Right lobe of liver (tissue), 4 donors: ENCODE measurements around a stretch of chr16.

GRCh38 chr16:78454862-78455615 lies 355.6 kb downstream of the WWOX start:
- PRO-cap, 4 experiments: no peak in any of the 4 experiments
- RAMPAGE, long total RNA, 2 experiments: no peak in any of the 2 experiments

DNA sequence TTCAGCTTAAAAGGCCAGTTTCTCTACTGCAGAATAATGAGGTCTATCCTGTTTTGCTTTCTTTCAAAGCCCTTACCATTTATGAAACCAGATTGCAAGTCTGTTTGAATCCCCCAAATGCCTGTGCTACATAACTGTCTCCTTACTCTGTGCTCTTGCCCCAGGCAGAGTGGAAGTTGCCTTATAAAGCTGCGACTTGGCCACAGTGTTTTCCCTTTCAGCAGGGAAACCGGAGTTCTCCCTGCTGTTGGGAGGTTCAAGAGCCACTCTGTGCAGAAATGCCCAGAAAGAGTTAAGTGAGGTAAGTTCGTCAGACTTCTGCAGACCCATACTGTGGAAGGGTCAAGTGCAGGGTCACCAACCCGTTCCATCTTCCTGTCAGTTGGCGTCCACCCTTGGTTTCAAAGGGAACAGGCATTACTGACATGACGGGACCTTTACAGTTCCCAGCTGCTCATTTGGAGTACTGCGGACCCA lies 508.9 kb downstream of the WWOX start:
- PRO-cap, 4 experiments: no peak in any of the 4 experiments
- RAMPAGE, long total RNA, 2 experiments: no peak in any of the 2 experiments

DNA sequence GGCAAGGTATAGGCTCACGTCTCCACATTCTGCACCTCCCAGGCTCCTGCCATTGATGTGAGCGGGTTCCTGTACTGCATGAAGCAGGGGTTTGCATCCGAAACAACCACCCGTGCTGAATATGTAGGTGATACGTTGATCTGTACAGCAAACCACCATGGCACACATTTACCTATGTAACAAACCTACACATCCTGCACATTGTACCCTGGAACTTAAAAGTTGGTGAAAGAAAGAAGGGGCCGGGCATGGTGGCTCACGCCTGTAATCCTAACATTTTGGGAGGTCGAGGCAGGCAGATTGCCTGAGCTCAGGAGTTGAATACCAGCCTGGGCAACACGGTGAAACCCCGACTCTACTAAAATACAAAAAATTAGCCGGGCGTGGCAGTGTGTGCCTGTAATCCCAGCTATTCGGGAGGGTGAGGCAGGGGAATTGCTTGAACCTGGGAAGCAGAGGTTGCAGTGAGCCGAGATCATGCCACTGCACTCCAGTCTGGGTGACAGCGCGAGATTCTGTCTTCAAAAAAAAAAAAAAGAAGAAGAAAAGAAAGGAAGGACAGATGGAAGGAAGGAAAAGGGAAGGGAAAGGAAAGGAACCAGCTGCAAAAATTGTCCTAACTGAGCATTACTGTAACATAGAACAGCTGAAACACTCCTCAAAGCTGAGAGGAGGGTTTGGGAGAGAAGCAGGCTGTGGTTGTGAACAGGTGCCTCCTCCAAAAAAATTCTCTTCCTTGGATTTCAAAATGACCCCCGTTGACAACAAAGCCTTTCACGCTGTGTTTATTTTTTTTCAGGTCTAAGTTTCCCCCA lies 541.2 kb downstream of the WWOX start:
- PRO-cap, 4 experiments: no peak in any of the 4 experiments
- RAMPAGE, long total RNA, 2 experiments: no peak in any of the 2 experiments

DNA sequence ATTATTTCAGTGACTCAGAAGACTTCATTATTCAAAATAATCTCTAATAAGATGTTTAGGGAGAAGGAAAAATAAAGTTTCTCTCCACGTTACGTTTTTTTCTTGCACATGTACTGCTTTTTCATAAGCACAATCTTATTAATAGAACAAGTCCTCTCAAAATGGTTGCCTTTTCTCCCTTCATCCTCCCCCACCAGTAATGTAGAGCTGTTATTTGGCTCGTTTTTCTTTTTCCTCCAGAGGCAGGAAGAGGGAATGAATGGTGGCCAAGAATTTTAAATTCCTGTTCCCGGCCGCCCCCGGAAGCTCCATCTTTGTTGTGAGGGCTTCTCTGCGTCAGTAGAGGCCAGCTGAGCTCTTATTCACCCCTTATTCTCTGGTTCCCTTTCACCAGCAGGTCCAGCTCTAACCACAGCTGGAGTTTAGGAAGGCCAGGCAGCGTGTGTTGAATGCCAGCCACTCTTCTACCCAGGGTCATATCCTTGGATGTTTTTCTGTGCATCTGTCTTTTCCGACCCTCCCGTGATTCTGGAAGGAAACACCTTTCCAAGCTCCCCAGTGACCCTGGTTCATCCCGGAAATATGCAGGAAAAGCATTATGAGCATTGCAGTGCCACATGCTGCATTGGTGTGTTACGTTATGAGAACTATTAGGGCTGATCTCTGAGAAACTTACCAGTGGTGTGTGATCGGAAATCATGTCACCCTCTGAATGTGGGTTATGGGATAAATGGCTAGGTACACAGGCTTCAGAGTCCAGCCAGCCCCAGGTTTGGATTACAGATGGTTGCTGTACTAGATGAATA lies 570.5 kb downstream of the WWOX start:
- PRO-cap, 4 experiments: no peak in any of the 4 experiments
- RAMPAGE, long total RNA, 2 experiments: no peak in any of the 2 experiments

- PRO-cap, 4 experiments: no peak in any of the 4 experiments
- RAMPAGE, long total RNA, 2 experiments: no peak in any of the 2 experiments
Measured at GRCh38 chr16:78827916-78828456, 728.5 kb downstream of the WWOX start.

DNA sequence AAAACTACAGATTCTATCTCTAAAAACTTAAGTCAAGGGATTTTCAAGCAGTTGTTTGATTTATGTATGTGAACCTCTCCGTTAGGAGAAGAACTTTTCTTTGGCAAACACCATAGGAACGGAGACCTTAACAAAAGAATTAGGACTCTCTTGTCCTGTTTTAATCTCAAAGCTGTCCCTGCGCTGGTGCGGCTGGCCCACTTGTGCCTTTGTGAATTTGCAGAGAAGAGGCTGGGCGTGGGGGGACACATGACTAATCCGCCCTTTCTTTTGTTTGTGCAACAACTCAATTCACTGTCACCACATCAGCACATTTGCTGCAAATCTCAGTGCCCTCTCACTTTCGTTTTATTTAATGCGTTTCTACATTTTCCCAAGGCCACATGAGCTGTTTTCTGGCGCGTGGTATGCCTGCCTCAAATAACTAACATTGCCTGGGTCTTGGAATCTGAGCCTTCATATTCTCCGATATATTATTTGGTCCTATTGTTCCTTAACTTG lies 642.9 kb downstream of the MAF start:
- PRO-cap, 4 experiments: no peak in any of the 4 experiments
- RAMPAGE, long total RNA, 2 experiments: no peak in any of the 2 experiments

DNA sequence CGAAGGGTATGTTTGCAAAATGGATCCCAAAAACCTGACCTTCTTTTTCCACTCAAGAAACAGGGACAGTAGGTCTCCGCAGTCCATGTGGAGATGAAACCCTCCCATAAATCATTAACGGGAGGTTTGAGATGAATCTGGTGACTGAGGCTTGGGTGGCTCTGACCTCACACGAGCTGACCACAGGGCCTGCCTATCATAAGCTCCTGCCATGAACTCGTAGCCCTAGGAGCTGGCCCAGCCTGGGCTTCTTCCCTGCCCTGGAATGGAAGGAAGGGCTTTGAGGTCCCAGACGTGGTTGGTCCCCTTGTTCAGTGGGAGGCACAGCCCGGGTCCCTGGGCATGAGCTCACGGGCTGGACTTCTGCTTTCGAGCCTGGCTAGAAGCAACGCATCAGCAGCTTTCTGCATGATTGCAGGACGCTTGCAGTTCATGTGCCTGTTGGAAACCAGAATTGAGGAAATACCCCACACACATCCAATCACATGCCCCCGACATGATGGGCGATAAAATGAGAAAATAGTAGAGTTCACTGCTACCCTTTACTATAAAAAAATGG lies 293.4 kb downstream of the MAF start:
- PRO-cap, 4 experiments: peak in 3 of 4 experiments; most common minus-strand start position 267 of the sequence (in 3)
- RAMPAGE, long total RNA, 2 experiments: no peak in any of the 2 experiments

DNA sequence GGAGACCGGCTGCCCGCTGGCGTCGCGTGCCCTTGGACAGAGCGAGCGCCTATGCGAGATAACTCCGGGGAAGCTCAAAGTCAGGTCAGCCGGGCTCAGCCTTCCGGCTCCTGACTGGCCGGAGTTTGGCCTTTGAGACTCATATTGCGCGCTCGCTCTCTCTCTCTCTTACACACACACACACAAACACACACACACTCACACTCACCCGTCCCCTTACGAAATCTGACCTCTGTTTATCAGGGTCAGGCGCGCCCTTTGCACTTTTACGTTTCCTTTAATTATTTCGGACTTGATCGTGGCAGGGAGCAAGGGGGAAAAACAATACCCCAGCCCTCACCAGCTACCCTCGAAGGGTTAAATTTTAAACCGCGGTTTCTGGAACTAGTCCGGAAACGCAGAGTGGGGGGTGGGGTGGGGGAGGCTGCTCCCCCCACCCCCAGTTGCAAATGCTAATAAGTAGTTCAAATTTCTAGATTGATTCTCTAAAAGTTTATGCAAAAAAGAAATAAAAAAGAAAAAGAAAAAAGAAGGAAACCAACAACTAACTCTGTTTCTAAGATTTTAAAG lies 1.0 kb upstream of the MAF start:
- PRO-cap, 4 experiments: peak in 4 of 4 experiments; most common plus-strand start position 113 of the sequence (in 1); most common minus-strand start position 116 of the sequence (in 3)
- RAMPAGE, long total RNA, 2 experiments: start-site peak on the plus strand in 1 of 2 experiments, centred at position 429 of the sequence, 8 reads per replicate

GRCh38 chr16:79844933-79845540 lies 244.5 kb upstream of the MAF start:
- PRO-cap, 4 experiments: no peak in any of the 4 experiments
- RAMPAGE, long total RNA, 2 experiments: no peak in any of the 2 experiments

- PRO-cap, 4 experiments: peak in 2 of 4 experiments; most common plus-strand start chr16:80407789 (in 2); most common minus-strand start chr16:80407393 (in 1)
- RAMPAGE, long total RNA, 2 experiments: no peak in any of the 2 experiments
Measured at GRCh38 chr16:80407206-80407903, 133.4 kb upstream of the DYNLRB2 start.

- PRO-cap, 4 experiments: no peak in any of the 4 experiments
- RAMPAGE, long total RNA, 2 experiments: no peak in any of the 2 experiments
Measured at GRCh38 chr16:80656865-80657140, 116.0 kb downstream of the DYNLRB2 start.

GRCh38 chr16:80900158-80901120 lies 96.0 kb upstream of the CDYL2 start:
- PRO-cap, 4 experiments: peak in 1 of 4 experiments; most common plus-strand start chr16:80900569 (in 1); most common minus-strand start chr16:80900334 (in 1)
- RAMPAGE, long total RNA, 2 experiments: no peak in any of the 2 experiments

GRCh38 chr16:80981056-80981595 lies 25.6 kb downstream of the CMC2 start:
- PRO-cap, 4 experiments: peak in 1 of 4 experiments; most common plus-strand start chr16:80981337 (in 1); most common minus-strand start chr16:80981259 (in 1)
- RAMPAGE, long total RNA, 2 experiments: no peak in any of the 2 experiments

DNA sequence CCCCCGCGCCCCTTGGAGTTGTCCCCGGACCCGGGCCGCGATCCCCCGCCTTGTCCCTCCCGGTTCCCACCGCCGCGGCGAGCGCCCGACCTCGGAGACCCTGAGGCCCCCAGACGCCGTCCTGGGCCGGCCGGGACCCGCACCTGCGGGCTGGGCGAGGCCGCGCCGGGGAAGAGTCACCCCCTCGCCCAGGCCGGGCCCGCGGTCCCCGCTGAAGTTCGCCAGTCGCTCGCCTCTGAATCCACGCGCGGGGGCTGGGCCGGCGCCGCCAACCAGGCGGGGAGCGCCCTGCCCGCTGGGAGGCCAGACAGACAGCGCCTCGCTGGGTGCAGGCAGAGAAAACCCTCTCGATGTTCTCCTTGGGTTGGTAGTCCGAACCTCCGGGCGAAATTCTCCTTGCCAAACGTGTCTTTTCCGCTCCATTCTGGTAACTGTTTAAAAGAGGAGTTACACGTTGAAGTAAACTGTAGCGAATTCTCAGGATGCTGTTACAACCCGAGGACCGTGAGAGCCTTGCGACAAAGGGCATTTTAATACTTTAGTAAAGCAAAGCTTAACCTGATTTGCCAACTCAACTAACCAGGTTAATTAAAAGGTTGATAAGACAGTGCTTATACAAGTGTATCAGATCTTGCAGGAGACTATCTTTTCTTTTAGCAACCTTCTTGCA lies 878 bp downstream of the GAN start:
- PRO-cap, 4 experiments: peak in 4 of 4 experiments; most common plus-strand start position 310 of the sequence (in 2); most common minus-strand start position 231 of the sequence (in 2)
- RAMPAGE, long total RNA, 2 experiments: no peak in any of the 2 experiments

DNA sequence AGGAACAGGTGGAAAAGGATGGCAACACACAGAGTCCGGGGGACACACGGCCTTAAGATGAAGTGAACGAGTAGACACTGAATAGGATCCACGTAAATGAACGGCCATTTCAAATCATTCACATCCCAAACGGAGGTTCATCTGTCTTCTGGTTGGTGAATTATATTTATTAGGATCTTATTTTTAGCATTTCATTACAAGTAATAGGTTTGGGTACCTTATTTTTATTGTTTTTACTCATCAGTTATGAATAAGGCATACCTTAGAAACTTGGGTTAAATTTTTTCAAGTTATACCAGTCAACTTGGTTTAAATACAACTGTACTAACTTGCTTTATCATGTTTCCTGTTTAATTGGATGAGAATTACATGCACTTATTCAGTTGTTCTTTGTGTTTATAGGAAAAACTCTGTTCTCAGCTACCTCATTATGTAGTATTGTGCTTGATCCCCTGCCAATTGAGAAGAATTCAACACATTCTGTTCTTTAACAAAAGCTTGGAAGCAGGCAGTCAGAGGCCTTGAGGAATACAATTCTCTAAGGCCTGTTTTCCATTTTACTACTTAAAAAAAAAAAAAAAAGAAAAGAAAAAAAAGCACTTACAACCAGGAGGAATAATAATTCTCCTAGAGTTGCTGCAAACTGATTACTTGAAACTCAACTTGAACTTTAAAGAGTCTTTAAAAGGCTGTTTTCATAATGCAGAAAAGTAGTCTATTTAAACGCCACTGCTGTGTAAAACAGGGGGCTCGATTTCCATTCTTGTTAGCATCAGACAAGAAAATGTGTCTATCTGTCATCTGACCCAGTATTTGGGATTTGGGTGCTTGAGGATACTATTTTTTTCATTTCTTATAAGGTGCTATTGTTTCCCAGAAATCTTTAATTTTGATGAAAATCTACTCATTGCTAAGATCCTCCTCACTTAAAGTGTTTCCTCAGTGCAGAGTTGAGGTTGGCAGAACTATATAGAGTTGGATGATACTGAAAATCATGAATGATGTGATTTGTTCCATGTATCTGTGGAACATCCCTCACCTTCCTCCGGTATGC lies 60.5 kb upstream of the CMIP start:
- PRO-cap, 4 experiments: no peak in any of the 4 experiments
- RAMPAGE, long total RNA, 2 experiments: no peak in any of the 2 experiments

- PRO-cap, 4 experiments: no peak in any of the 4 experiments
- RAMPAGE, long total RNA, 2 experiments: no peak in any of the 2 experiments
Measured at GRCh38 chr16:81437702-81438230, 6.8 kb upstream of the CMIP start.

- PRO-cap, 4 experiments: peak in 4 of 4 experiments; most common plus-strand start chr16:81457066 (in 2); most common minus-strand start chr16:81457042 (in 4)
- RAMPAGE, long total RNA, 2 experiments: start-site peak on the minus strand in 1 of 2 experiments, at chr16:81457023-81457077 at its widest, 7 reads per replicate
Measured at GRCh38 chr16:81456563-81457351, 12.1 kb downstream of the CMIP start.

- PRO-cap, 4 experiments: no peak in any of the 4 experiments
- RAMPAGE, long total RNA, 2 experiments: no peak in any of the 2 experiments
Measured at GRCh38 chr16:81460507-81460795, 15.8 kb downstream of the CMIP start.

GRCh38 chr16:81480718-81481054 lies 36.1 kb downstream of the CMIP start:
- PRO-cap, 4 experiments: no peak in any of the 4 experiments
- RAMPAGE, long total RNA, 2 experiments: no peak in any of the 2 experiments

DNA sequence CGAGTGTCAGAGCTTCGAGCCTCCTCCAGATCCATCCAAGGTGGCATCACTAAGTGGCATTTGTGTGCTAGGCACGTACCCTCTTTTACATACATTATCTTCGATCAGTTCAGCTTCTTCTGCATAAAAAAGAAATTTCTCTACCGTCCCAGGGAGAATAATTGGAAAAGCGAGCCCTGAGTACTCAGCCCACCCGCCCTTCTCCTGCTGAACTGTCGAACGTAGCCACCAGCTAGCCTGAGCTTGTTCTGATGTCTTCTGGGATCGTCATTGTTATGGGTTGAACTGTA lies 86.1 kb downstream of the CMIP start:
- PRO-cap, 4 experiments: no peak in any of the 4 experiments
- RAMPAGE, long total RNA, 2 experiments: no peak in any of the 2 experiments